ENCODE data around the genes UFD1, CCDC188 and DGCR6L.

- PRO-cap, 2 experiments, result no peak in any of the 2 experiments
- RAMPAGE, long total RNA, 4 experiments, result no peak in any of the 4 experiments
These were observed 2.5 kb downstream of the TUBA8 start for GRCh38 chr22:18113049-18113581.

GRCh38 chr22:19292980-19293187 lies 1.4 kb upstream of the CLTCL1 start:
- PRO-cap, 2 experiments, result no peak in any of the 2 experiments
- RAMPAGE, long total RNA, 4 experiments, result no peak in any of the 4 experiments

GRCh38 chr22:19396603-19397010 lies 34.9 kb downstream of the HIRA start:
- PRO-cap, 2 experiments, result no peak in any of the 2 experiments
- RAMPAGE, long total RNA, 4 experiments, result start-site peak on the minus strand in 1 of 4 experiments, at chr22:19396866-19396942 at its widest, 26 reads per replicate

DNA sequence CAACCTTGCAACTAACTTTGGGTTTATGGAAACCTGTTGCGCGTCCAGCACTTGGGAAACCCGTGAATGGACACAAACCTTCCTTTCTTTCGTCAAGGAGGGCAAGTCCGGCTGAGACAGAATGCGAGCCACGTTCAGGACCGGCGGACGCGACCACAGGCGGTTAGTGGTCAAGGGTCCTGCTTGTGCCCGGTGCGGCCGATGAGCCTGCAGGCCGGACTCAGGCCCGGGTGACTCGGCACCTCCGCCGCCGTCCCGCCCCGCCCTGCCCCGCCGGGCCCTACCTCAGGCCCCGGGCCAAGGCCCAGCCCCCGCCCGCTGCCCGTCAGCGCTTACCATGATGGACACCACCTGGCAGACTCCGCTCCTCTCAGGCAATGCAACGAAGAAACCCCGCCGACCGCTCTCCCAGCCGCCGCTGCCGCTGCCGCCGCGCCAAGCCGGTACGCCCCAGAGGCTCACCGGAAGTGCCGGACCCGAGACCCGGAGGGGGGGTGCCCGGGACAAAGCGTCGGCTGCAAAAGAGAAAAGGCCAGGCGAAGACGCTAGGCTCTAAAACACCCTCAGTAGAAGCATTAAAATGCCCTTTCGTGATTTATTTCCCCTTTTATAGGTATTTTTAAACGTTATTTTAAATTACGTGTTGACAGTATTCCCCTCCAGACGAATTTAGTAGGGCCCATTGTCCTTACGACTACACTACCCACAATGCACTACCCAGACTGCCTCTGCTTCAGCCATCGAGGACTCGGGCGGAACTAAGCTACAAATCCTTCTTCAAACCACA lies at the start of gene UFD1:
Gene UFD1 (minus strand): TSS at position 447 of the 787 bp plus-strand sequence.
- PRO-cap, 2 experiments, result peak in 2 of 2 experiments; most common minus-strand start position 262 of the sequence (in 1)
- RAMPAGE, long total RNA, 4 experiments, result start-site peak on the minus strand in 4 of 4 experiments, centred at positions 230 to 437 of the sequence, 13 to 95 reads per replicate

- PRO-cap, 2 experiments, result no peak in any of the 2 experiments
- RAMPAGE, long total RNA, 4 experiments, result no peak in any of the 4 experiments
These were observed 9.3 kb downstream of the CLDN5 start for GRCh38 chr22:19514751-19515508.

- PRO-cap, 2 experiments, result no peak in any of the 2 experiments
- RAMPAGE, long total RNA, 4 experiments, result no peak in any of the 4 experiments
These were observed 4.0 kb upstream of the TBX1 start for GRCh38 chr22:19756368-19757203.

- PRO-cap, 2 experiments, result peak in 1 of 2 experiments; most common plus-strand start chr22:19759462 (in 1)
- RAMPAGE, long total RNA, 4 experiments, result start-site peak on the plus strand in 1 of 4 experiments, at chr22:19759458-19759486 at its widest, 5 reads per replicate
These were observed 1.1 kb upstream of the TBX1 start for GRCh38 chr22:19759006-19760337.

- PRO-cap, 2 experiments, result no peak in any of the 2 experiments
- RAMPAGE, long total RNA, 4 experiments, result no peak in any of the 4 experiments
These were observed 6.0 kb downstream of the GNB1L start for GRCh38 chr22:19848271-19849465.

DNA sequence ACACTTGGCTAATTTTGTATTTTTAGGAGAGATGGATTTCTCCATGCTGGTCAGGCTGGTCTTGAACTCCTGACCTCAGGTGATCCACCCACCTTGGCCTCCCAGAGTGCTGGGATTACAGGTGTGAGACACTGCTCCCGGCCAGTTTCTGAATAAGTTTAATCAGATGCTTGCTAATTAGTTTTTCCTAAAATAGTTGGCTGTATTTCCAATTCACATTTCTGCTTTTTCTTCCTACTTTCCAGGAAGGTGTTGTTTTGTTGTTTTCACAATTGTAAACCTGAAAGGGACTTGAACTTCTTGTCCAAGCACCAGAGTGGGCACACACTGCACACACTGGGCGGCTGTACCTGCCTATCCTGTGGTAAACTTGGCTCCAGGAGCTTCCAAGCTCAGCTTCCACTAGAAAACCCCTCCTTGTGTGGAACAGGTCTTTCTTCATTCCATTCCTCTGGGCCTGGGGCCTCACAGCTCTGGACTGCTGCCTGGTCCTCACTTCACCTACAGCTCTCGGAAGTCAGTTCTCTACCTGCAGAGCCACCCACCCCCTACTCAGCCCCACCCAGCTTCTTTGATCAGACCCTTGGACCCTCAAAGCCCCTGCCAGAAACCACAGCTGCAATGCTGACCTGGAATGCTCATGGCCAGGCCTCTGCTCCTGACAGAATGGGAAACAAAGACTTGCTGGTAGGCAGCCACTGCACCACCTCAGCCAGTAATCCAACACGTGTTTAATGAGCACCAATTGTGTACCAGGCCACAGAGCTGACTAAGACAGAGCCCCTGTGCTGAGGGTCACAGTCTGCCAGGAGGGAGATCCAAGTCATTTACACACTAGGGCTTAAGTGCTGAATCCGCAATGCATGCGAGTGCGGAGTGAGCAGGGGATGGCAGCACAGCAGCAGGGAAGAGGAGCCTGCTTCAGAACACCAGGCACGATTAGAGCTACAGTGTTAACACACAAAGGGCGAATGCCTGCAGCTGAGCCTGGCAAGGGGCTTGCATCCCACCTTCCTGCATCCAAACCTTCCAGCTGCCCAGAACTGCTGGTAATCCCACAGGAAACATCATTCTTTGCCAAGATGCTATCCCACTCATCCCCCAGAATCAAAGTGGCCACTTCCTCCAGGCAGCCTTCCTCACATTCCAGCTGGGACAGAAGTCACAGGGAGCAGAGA lies 4.8 kb downstream of the GNB1L start:
- PRO-cap, 2 experiments, result no peak in any of the 2 experiments
- RAMPAGE, long total RNA, 4 experiments, result no peak in any of the 4 experiments

- PRO-cap, 2 experiments, result no peak in any of the 2 experiments
- RAMPAGE, long total RNA, 4 experiments, result no peak in any of the 4 experiments
These were observed 2.1 kb upstream of the TXNRD2 start for GRCh38 chr22:19943509-19944383.

DNA sequence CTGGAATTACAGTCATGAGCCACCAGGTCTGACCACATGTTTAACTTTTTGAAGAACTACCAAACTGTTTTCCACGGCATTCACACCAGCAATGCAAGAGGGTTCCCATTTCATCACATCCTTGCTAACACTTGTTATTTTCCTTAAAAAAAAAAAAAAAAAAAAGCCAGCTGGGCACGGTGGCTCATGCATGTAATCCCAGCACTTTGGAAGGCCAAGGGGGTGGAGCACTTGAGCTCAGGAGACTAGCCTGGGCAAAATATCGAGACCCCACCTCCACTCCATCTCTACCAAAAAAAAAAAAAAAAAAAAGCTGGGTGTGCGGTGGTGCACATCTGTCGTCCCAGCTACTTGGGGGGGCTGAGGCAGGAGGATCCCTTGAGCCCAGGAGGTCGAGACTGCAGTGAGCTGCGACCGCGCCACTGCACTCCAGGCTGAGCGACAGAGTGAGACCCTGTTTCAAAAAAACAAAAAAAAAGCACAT lies 16.9 kb upstream of the TXNRD2 start:
- PRO-cap, 2 experiments, result no peak in any of the 2 experiments
- RAMPAGE, long total RNA, 4 experiments, result no peak in any of the 4 experiments

GRCh38 chr22:19969065-19970258 lies 27.8 kb upstream of the TXNRD2 start:
- PRO-cap, 2 experiments, result no peak in any of the 2 experiments
- RAMPAGE, long total RNA, 4 experiments, result no peak in any of the 4 experiments

DNA sequence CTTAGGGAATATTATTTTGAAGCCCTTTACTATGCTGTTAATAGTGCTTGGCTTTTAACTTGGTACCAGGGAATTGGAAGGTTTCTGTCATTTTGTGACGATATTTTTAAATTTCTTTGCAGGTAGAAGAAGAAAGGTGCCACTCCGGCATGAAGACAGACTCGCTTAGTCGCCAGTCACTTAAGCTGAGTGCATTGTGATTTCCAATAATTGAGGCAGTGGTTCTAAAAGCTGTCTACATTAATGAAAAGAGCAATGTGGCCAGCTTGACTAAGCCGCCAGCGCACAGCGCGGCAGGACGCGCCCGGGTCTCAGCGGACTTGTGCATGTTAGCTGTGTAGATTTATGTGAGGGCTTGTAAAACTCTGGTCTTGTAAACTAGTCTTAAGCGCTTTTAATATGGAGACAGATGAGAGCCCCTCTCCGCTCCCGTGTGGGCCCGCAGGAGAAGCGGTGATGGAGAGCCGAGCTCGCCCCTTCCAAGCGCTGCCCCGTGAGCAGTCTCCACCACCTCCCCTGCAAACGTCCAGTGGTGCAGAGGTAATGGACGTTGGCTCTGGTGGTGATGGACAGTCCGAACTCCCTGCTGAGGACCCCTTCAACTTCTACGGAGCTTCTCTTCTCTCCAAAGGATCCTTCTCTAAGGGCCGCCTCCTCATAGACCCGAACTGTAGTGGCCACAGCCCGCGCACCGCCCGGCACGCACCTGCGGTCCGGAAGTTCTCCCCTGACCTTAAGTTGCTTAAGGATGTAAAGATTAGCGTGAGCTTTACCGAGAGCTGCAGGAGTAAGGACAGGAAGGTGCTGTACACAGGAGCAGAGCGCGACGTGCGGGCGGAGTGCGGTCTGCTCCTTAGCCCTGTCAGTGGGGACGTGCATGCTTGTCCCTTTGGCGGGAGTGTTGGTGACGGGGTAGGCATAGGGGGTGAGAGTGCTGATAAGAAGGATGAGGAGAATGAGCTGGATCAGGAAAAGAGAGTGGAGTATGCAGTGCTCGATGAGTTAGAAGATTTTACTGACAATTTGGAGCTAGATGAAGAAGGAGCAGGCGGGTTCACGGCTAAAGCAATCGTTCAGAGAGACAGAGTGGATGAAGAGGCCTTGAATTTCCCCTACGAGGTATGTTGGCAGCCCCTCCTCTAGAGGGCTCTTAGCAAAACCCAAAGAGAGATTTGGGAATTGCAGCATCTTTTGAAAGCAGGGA lies 5.9 kb downstream of the DGCR8 start:
- PRO-cap, 2 experiments, result no peak in any of the 2 experiments
- RAMPAGE, long total RNA, 4 experiments, result start-site peak on the plus strand in 1 of 4 experiments, centred at position 872 of the sequence, 18 reads per replicate

DNA sequence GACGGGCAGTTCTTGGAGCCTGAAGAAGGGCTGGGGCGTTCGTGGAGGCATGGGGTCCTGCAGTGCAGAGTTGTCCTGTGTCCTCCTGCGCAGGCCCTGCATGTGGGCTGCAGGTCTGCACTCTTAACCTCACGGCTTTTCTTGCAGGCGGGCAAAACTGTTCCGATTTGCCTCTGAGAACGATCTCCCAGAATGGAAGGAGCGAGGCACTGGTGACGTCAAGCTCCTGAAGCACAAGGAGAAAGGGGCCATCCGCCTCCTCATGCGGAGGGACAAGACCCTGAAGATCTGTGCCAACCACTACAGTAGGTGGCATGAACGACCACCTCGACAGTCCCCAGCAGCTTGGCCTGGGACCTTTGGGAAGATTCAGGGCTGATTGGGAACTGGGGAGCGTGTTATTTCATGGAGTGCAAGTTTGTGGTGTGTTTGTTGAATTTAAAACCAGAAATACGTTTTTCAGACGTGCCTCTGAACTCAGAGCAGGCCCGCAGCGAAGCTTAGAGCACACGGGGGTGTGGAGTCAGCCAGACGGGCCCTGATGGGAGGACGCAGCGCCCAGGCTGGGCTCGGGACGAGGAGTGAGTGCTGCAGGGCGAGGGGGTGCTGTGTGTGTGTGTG lies 5.2 kb upstream of the TRMT2A start:
- PRO-cap, 2 experiments, result no peak in any of the 2 experiments
- RAMPAGE, long total RNA, 4 experiments, result start-site peak on the plus strand in 2 of 4 experiments, centred at positions 219 to 220 of the sequence, 26 to 66 reads per replicate

DNA sequence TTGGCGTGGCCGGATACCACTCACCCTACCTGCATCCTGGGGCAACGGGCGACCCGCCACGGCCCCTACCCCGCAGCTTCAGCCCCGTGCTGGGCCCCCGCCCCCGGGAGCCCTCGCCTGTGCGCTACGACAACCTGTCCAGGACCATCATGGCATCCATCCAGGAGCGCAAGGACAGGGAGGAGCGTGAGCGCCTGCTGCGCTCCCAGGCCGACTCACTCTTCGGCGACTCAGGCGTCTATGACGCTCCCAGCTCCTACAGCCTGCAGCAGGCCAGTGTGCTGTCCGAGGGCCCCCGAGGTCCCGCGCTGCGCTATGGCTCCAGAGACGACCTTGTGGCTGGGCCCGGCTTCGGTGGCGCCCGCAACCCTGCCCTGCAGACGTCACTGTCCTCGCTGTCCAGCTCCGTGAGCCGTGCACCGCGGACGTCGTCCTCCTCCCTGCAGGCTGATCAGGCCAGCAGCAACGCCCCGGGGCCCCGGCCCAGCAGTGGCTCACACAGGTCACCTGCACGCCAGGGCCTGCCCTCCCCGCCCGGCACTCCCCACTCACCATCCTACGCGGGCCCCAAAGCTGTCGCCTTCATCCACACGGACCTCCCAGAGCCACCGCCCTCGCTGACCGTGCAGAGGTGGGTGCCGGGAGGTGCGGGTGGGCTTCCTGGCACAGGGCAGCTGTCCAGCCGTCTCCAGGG lies 7.6 kb downstream of the CCDC188 start:
- PRO-cap, 2 experiments, result no peak in any of the 2 experiments
- RAMPAGE, long total RNA, 4 experiments, result no peak in any of the 4 experiments

DNA sequence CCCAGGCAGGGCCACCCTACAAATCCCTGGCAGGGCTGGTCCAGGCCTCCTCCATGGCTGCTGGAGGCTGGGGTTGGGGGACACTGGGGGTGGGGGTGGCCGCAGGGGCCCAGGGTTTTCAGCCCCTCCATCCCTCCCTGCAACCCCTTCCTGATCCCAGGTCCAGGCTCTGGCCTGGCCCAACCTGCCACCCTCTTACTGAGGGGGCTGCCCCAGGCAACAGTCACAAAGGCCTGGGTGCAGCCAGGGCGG lies at the start of gene CCDC188:
Gene CCDC188 (minus strand): TSS at position 200 of the 252 bp plus-strand sequence.
- PRO-cap, 2 experiments, result no peak in any of the 2 experiments
- RAMPAGE, long total RNA, 4 experiments, result no peak in any of the 4 experiments

DNA sequence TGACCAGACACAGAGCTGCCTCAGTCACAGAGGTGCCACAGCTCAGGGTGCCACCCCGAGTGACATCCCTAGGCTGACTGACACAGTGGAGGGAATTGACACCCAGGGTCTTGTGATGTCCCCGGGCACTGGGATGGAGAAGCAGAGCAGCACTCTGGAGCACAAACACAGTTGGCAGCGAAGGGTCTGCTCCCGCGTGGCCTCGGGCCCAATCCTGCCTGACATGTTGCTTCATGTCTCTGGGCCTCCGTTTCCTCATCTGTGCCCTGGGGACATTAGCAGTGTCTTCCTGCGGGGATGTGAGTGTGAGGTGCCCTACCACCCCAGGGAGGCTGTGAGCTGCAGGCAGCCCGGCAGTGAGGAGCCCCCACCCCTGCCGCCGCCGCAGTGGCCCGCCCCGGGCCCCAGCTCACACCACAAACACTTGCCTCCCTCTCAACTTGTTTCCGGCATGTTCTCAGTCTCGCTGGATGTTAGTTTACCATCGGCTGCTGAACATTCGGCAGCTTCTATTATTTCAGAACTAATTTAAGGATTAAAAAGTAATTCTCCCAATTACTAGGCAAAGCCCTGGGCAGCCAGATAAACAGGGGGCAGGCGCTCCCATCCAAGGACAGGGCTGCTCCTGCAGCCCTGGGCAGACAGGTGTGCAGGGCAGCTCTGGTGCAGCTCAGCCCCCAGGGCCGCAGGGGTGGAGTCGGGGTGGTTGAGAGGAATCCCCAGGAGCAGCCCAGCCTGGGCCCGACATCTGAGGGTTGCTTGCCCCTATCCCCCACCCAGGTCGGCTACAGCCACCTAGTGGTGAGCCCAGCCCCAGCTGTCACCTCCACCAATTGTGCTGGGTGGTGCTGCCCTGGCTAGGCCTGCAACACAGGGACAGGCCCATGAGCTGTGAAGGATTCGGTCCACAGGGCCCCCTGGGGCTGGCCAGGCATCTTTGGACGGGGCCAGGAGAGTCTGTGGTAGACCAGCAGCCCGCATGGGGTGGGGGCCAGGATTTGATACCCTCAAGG lies 29.9 kb downstream of the RTN4R start:
- PRO-cap, 2 experiments, result no peak in any of the 2 experiments
- RAMPAGE, long total RNA, 4 experiments, result no peak in any of the 4 experiments

DNA sequence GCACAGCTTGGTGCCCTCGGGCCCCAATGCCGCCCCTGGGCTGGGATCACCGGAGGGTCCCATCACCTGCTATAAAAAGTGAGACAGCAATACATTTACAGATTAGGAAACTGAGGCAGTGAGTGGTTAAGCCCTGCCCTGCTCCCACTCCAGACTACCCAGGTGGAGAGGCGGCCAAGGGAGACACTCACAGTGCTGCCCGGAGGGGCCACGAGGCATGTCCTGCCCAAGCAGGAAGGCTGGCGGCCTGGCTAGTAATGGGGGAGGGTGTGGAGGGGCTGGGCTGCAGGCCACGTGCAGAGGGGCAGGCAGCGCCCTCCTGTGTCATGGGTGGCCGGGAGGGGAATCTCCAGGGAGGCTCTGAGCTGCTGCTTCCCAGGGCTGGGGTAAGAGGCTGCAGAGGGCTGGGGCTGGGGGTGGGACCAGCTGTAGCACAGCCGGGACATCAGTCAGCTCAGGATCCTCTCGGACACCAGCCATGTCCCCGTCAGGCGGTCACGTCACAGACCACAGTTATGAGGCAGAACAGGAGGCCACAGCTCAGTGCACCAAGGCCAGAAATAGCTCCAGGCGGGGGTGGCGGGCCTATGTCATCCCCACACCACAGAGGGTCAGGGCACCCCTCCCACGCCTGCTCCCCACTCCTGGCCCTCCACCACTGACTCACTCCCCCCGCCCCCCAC lies 21.2 kb downstream of the RTN4R start:
- PRO-cap, 2 experiments, result no peak in any of the 2 experiments
- RAMPAGE, long total RNA, 4 experiments, result no peak in any of the 4 experiments

DNA sequence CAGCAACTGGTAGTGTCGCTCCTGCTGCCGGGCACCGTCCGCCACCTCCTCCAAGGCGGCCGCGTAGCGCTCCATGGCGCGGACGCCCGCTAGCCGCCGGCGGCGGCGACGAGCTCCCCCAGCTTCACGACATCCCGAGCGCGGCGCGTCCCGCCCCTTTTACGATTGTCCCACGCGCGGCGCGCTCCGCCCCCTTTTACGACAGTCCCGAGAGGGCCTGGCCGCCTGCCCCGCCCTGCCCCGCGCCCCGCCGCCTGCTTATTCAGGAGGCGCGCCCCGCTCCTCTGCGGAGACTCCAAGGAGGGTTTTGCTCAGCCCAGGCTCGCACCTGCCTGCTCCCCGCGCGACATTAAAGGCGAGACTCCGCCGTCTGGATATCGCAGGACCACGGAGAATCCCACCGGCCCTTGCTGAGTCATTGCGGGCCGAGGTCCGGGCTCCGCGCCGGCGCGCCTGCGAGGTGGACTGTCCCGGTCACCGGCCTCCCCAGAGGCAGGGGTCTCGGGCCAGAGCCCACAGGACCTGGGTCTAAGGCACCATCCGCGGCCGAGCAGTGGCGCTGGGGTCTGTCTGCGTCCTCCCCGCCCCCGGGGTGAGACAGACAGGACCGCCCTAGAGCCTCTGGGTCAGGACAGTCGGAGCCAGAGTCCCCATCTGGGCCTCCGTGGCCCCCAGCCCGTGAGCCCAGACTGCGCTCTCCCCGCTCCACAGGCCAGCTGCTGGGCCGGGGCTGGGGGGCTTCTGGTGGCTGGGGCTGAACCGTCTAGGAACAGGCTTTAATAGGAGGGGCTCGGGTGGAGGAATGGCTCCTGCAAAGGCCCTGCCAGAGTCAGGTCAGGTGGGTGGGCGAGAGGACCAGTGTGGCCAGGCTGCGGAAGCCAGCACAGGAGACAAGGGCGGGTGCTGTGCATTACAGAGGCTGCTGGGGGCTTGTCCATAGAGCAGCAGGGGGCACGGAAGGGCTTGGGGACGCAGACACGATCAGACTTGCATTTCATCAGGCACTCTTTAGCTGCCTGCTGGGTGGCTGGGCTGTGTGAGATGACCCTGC lies at the start of gene DGCR6L:
Gene DGCR6L (minus strand): TSS at position 147 of the 1,051 bp plus-strand sequence.
- PRO-cap, 2 experiments, result peak in 2 of 2 experiments; most common plus-strand start position 199 of the sequence (in 1); most common minus-strand start position 110 of the sequence (in 1)
- RAMPAGE, long total RNA, 4 experiments, result start-site peak on the minus strand in 4 of 4 experiments, centred at positions 112 to 124 of the sequence, 70 to 345 reads per replicate

GRCh38 chr22:20494817-20495688 lies 542 bp downstream of the KLHL22 start:
- PRO-cap, 2 experiments, result peak in 1 of 2 experiments; most common plus-strand start chr22:20495197 (in 1)
- RAMPAGE, long total RNA, 4 experiments, result start-site peak on the minus strand in 1 of 4 experiments, at chr22:20495152-20495361 at its widest, 5 reads per replicate